Measurements from ENCODE around the genes SLC39A12 and CACNB2.

- PRO-cap, 2 experiments = no peak in any of the 2 experiments
- RAMPAGE, long total RNA, 5 experiments = no peak in any of the 5 experiments
These were observed 168.3 kb upstream of the FAM171A1 start for GRCh38 chr10:15539467-15539736.

- PRO-cap, 2 experiments = no peak in any of the 2 experiments
- RAMPAGE, long total RNA, 5 experiments = no peak in any of the 5 experiments
These were observed 28.4 kb upstream of the ITGA8 start for GRCh38 chr10:15748033-15748516.

GRCh38 chr10:16748560-16749220 is 68.5 kb downstream of the RSU1 start:
- PRO-cap, 2 experiments = no peak in any of the 2 experiments
- RAMPAGE, long total RNA, 5 experiments = no peak in any of the 5 experiments

DNA sequence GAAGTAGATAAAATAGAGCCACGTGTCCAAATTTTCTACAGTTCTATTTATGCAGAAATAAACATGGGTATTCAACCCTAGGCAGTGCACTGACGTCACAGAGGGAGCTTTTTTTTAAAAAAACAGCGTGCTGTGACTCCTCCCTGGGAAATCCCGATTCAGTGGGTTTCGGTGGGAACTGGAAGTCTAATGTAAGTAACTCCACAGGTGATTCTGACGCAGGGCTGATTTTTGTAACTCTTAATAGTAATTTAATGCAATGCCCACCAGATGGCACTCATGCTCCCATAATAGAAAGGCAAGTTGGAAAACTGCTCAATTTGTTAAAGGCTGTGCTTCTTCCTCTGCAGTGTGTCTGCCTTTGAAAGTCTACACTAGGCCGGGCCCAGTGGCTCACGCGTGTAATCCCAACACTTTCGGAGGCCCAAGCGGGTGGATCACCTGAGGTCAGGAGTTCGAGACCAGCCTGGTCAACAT is 10.9 kb upstream of the RSU1 start:
- PRO-cap, 2 experiments = peak in 1 of 2 experiments; most common minus-strand start position 91 of the sequence (in 1)
- RAMPAGE, long total RNA, 5 experiments = no peak in any of the 5 experiments

- PRO-cap, 2 experiments = peak in 2 of 2 experiments; most common plus-strand start chr10:17007062 (in 1); most common minus-strand start chr10:17006656 (in 1)
- RAMPAGE, long total RNA, 5 experiments = no peak in any of the 5 experiments
These were observed 122.9 kb downstream of the CUBN start for GRCh38 chr10:17006603-17007239.

DNA sequence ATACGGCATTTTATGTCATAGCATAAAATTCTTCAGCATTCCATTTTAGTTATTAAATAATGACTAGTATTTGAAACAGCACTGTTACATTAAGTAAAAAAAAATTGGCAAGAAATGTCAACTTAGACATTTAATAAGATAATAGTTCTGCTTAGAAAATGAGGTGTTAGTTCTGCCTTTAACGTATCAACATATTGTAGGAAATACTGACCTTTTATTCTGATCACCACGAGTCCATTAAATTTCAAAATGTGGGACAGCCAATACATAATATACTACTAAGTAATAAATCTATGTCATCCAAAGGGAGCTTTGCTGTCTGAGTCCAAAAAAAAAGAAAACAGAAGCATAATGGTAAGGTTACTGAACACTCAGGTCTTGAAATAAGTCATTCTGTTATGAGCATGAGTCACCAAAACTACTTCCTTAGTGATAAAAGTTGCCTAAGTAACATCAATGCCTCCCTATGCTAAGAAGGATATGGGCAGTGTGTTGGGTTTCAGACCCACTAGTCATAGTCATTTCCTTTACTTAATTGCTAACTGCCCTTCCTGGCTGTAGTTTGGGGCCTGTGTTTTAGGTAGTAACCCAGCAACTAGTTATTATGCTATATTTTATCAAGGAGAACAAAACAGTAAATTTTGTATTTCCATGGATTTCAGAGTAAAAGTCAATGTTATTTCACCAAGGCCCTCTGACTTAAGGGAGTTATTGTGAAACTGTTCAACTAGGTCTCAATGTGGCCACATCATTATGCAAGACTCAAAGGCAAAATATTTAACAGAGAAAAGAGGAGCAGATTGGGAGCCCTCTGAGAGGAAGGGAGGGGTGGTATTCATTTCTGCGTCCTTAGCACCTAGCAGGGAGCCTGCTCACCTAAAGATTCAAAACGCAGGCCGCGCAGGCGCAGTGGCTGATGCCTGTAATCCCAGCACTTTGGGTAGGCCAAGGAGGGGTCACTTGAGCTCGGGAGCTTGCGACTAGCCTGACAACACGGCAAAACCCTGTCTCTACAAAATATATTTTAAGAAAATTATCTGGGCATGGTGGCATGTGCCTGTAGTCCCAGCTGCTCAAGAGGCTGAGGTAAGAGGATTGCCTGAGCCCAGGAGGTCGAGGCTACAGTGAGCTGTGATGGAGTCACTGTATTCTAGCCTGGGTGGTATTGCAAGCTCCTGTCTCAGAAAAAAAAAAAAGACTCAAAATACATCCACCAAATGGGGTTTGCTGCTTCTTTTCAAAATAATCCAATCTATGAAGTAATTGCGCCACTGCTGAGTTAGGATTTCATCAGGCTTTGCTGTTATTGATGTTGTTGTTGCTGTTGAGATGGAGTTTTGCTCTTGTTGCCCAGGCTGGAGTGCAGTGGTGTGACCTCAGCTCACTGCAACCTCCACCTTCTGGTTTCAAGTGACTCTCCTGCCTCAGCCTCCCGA is 11.6 kb upstream of the VIM start:
- PRO-cap, 2 experiments = no peak in any of the 2 experiments
- RAMPAGE, long total RNA, 5 experiments = no peak in any of the 5 experiments

GRCh38 chr10:17229193-17230239 is 1.5 kb downstream of the VIM start:
- PRO-cap, 2 experiments = peak in 2 of 2 experiments; most common plus-strand start chr10:17229278 (in 2); most common minus-strand start chr10:17229682 (in 1)
- RAMPAGE, long total RNA, 5 experiments = start-site peak on the plus strand in 4 of 5 experiments, at chr10:17229275-17229979 at its widest, 48 to 8,170 reads per replicate; start-site peak on the minus strand in 1 of 5 experiments, at chr10:17229528-17229592 at its widest, 20 reads per replicate

- PRO-cap, 2 experiments = no peak in any of the 2 experiments
- RAMPAGE, long total RNA, 5 experiments = no peak in any of the 5 experiments
These were observed 12.0 kb downstream of the VIM start for GRCh38 chr10:17239959-17240526.

- PRO-cap, 2 experiments = no peak in any of the 2 experiments
- RAMPAGE, long total RNA, 5 experiments = start-site peak on the plus strand in 1 of 5 experiments, at chr10:17386936-17387000 at its widest, 17 to 23 reads per replicate
These were observed 67.7 kb downstream of the ST8SIA6 start for GRCh38 chr10:17386454-17387258.

DNA sequence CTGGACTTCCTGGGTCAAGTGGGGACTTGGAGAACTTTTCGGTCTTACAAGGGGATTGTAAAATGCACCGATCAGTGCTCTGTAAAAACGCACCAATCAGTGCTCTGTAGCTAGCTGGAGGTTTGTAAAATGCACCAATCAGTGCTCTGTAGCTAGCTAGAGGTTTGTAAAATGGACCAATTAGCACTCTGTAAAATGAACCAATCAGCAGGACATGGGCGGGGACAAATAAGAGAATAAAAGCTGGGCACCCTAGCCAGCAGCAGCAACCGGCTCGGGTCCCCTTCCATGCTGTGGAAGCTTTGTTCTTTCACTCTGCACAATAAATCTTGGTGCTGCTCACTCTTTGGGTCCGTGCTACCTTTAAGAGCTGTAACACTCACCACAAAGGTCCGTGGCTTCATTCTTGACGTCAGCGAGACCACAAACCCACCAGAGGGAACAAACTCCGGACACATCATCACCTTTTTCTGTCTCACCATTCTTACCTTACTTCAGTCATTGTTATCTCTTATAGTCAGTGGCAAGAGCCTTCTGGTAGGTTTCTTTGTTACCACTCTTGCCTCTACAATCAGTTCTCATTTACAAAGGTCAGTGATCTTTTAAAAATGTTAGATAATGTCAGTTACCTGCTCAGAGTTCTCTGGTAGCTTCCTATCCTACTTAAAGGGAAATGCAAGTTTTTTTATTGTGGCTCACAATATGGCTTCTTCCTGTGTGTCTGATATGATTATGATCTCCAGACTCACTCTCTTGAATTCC is 4.4 kb downstream of the STAM start:
- PRO-cap, 2 experiments = no peak in any of the 2 experiments
- RAMPAGE, long total RNA, 5 experiments = no peak in any of the 5 experiments

DNA sequence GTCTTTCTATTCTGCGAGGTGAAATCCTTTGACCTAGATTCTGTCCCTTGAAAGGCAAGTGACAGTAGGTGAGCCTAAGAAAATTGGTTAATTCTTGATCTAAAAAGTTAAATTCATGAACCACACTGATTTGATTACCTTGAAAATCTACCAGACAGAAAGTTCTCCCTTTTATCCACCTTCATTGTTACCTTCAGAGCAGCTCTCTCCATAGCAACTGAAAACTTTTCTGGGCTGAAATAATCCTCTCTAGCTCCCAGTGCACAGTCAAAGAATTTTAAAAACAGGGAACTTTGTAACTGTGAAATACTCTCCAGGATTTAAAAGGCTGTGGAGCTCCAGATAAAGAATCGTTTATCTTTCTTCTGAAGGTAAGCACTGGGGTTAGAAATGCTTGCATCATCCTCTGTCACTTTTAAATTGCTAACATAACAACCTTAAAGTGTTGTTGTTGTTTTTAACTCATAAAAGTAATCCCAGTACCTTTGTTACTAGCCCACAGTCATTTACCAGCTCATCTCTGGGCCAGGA is at the start of gene SLC39A12:
TSS of gene SLC39A12 (plus strand) at position 264 of the 531 bp plus-strand sequence.
- PRO-cap, 2 experiments = no peak in any of the 2 experiments
- RAMPAGE, long total RNA, 5 experiments = no peak in any of the 5 experiments

DNA sequence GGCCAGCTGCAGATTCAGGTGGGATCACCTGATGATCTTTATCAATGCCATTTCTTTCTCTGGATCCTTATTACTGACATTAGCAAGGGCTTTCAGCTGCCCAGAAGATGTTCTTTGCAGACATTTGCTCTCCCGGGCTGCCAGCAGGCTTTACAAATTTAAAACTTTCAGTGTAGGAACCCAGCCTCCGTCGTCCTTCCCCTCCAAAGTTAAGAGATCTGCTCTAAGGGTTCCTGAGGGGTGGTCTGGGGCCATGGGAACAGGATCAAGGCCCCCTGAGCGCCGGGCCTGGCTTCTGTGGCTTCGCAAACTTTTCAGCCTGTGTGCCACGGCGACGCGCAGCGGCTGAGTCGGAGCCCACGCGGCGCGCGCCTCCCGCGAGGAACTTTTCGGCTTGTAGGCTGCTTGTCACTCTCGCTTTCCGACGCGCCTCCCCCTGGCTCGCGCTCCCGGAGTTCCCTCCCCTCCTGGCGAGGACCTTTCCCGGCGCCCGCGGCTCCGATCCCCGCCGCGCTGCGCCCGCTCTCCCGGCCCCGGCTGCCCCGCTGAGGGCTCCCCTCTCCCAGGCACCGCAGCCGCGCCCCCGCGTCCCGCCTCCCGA is at the start of gene CACNB2:
TSS of gene CACNB2 (plus strand) at position 508 of the 601 bp plus-strand sequence.
- PRO-cap, 2 experiments = peak in 1 of 2 experiments; most common plus-strand start position 473 of the sequence (in 1); most common minus-strand start position 416 of the sequence (in 1)
- RAMPAGE, long total RNA, 5 experiments = no peak in any of the 5 experiments

DNA sequence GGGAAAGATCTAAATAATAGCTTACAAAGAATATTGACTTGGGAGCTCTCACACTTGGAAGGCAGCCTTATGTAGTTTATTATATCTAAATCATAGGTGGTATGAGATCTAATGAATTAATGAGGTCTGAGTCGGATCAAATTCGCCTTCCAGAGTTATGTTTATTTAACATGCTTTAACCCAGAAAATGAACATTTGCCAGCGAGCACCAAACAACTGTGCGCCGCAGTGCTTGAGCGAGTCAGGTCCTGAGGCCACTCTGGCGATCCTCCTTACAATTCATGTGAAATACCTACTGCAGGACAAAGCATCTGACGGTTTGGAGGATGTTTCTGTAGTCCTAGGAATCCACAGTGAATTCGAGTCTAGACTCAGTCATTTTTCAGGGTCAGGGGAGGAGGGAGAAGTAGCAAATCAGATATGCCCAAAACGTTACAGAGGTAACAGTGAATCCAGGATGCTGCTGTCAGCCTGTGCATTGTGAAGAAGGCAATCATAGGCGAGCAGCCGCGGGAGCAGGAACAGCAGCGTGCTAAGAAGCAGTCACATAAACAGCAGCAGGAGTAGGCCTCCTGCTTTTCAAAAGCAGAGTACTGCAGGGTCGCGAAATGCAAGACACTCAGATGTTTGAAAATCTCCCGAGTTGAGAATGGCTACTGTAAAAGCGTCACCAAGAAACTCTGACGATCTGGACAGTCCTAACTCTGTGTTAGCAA is 120.2 kb downstream of the CACNB2 start:
- PRO-cap, 2 experiments = no peak in any of the 2 experiments
- RAMPAGE, long total RNA, 5 experiments = no peak in any of the 5 experiments

DNA sequence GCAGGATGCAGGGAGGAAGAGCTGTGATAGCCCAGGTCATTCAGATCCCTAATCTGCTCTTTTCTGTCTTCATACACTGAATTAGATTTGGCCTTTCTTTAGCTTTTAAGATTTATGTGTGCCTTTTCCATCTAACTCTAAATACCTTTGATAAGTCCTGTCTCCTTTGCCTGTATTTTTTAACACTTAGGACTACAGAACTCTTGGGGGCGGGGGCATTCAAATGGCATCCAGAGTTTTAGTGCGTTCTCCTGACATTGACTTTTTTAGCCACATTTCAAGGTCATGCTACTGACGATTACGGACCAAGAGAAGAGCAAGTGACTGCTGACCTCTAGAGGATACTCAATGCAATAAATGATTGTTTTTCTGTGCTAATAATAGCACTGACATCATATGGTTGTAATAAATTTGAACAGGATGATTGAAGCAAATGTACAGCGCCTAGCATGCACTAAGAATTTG is 172.4 kb downstream of the CACNB2 start:
- PRO-cap, 2 experiments = peak in 1 of 2 experiments; most common minus-strand start position 272 of the sequence (in 1)
- RAMPAGE, long total RNA, 5 experiments = no peak in any of the 5 experiments

- PRO-cap, 2 experiments = no peak in any of the 2 experiments
- RAMPAGE, long total RNA, 5 experiments = no peak in any of the 5 experiments
These were observed 249.6 kb downstream of the NSUN6 start for GRCh38 chr10:18401713-18402214.

GRCh38 chr10:18438722-18439419 is 212.5 kb downstream of the NSUN6 start:
- PRO-cap, 2 experiments = no peak in any of the 2 experiments
- RAMPAGE, long total RNA, 5 experiments = no peak in any of the 5 experiments

DNA sequence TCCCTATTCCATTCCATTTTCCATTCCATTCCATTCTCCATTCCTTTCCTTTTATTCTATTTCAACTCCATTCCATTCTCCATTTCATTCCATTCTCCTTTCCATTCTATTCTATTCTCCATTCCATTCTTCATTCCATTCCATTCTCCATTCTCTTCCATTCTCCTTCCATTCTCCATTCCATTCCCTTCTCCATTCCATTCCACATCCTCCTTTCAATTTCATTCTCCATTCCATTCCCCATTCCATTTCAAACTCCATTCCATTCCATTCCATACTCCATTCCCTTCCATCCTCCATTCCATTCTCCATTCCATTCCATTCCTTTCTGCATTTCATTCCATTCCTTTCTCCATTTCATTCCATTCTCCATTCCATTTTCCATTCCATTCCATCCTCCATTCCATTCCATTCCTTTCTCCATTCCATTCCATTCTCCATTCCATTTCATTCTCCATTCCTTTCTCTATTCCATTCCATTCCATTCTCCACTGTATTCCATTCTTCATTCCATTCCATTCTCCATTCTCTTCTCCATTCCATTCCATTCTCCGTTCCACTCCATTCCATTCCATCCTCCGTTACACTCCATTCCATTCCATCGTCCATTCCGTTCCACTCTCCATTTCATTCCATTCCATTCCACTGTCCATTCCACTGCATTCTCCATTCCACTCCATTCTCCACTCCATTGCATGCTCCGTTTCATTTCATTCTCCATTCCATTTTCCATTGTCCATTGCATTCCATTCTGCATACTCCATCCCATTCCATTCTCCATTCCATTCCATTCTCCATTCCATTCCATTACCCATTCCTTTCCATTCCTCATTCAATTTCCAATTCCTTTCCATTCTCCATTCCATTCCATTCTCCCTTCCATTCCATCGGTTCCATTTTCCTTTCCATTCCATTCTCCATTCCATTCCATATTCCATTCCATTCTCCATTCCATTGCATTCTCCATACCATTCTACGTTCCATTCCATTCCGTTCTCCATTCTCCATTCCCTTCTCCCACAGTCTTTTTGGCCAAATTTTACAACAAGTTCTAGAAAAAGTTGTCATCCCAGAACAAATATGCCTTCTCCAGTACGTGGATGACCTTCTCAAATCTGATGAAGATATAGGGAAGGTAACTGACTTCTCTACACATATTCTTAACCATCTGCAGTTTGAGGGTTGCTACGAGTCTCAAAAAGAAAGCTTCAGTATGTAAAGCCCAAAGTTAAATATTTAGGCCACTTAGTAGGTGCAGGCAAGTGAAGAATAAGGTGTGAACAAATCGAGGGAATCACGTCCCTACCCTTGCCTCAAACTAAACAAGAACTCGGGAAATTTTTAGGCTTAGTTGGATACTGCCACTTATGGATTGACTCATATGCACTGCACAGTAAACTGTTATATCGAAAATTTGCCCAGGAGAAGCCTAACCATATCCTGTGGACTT is 78.3 kb downstream of the NSUN6 start:
- PRO-cap, 2 experiments = no peak in any of the 2 experiments
- RAMPAGE, long total RNA, 5 experiments = start-site peak on the minus strand in 2 of 5 experiments, centred at positions 441 to 510 of the sequence, 7 to 9 reads per replicate

GRCh38 chr10:18649348-18649926 is 1.9 kb downstream of the NSUN6 start:
- PRO-cap, 2 experiments = no peak in any of the 2 experiments
- RAMPAGE, long total RNA, 5 experiments = no peak in any of the 5 experiments

DNA sequence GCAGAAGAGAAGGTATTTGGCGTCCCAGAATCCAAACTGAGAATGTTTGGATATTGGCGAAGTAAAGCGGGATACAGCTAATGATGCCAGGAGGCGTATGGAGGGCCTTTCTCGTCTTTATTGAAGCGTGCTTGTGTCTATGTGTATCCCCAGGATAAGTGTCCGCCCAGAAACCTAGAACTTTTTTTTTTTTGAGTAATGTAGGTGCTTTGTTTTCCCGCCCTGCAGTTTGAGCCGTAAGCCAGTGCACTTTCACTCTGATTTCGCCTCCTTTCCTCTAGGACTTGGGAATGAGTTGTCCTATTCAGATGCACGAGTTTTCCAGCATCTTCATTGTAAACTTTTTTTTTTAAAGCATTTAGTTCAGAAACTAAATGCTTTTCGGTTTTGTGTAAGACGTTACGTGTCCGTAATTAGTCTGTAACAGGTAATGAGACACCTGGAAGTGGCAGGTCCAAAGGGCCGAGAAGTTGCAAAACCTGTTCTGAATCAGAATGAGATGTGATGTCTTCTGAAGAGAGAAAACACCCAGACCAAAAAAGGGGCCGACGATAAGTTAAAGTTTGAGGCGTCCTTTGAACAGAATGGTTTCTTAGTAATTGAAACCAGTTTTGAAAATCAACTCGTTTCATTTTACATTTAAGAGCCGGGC is 776 bp downstream of the ARL5B start:
- PRO-cap, 2 experiments = peak in 2 of 2 experiments; most common plus-strand start position 227 of the sequence (in 1); most common minus-strand start position 265 of the sequence (in 2)
- RAMPAGE, long total RNA, 5 experiments = no peak in any of the 5 experiments

DNA sequence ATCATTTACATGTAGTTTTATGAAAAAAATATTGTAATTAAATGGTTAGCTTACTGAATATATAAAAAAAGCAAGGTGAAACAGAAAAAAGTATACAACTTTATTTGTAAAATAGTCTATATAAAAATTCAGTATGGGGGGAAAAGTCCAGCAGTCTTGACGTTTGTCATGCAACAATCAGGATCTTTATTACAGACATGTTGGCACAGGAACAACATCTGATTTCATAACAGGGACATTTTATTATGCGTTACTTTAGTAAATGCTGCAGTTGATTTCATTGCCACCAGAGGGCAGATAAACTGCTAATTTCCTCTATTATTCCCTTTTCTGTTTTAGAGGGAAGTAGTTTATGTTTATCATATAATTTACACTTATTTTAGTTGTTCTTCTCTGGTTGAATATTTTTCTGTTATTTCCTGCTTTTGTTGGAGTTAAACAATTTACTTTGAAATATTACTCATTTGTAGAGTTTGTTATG is 3.2 kb downstream of the PLXDC2 start:
- PRO-cap, 2 experiments = no peak in any of the 2 experiments
- RAMPAGE, long total RNA, 5 experiments = no peak in any of the 5 experiments